RPMI7951 (cell line): ENCODE measurements around the genes XIRP1 and ZNF619.

GRCh38 chr3:38460203-38461477, 7.0 kb downstream of the ACVR2B start:
- RAMPAGE, long total RNA, result no peak

DNA sequence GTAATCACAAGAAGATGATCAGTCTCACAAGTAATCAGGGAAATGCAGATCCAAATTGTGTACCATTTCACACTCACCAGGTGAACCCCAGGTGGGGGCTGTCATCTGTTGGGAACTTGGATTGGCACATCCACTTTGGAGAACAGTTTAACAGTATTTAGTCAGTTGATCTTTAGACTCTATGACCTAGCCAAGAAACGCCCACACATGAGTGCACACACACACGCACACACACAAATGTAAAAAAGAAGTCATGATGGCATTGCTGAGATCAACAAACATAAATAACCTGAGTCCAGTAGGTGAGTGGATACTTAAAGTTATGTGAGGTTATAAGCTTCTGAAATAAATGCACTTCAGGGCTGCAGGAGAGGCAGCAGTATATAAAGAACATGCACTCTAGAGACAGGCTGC, 17.6 kb downstream of the ACVR2B start:
- RAMPAGE, long total RNA, result no peak

GRCh38 chr3:38645474-38646057, 3.9 kb downstream of the SCN5A start:
- RAMPAGE, long total RNA, result no peak

DNA sequence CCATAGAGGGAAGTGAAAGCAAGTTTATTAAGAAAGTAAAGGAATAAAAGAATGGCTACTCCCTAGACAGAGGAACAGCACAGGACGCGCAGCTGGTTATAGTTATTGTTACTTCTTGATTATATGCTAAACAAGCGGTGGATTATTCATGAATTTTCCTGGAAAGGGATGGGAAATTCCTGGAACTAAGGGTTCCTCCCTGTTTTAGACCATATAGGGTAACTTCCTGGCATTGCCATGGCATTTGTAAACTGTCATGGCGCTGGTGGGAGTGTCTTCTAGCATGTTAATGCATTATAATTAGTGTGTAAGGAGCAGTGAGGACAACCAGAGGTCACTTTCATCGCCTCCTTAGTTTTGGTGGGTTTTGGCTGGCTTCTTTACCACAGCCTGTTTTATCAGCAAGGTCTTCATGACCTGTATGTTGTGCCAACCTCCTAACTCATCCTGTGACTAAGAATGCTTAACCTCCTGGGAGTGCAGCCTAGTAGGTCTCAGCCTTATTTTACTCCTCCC, 26.3 kb downstream of the SCN11A start:
- RAMPAGE, long total RNA, result no peak

DNA sequence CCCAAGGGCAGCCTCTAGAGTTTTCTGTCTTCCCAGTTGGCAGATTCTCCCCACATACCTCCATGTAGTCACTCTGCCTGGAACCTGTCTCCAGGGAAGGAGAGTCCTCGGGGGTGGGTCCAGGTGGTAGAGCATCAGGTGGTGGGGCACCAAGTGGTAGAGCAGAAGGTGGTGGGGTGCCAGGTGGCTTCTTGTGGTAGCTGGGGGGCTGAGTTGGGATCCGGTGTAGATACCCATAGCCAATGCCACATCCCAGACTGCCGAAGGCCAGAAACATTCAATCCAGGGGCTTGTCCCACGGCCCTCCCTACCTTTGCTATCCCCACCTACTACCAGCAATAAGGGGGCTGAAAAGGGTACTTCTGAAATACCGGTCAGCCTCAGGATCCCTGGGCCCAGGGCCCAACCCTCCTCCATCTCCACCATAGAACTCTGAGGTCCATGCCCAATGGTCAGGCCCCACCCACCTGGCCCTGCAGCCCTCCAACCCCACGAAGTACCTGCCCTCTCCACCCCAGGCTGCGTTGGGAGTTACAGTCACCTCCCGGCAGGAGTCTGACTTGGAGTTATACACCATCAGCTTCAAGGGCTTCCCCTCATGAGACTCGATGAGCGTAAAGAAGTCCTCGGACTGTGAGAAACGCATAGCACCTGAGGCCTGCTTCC, 7.0 kb downstream of the GORASP1 start:
- RAMPAGE, long total RNA, result no peak

- RAMPAGE, long total RNA, result no peak
Observed at GRCh38 chr3:39148165-39148469, 5.3 kb downstream of the CSRNP1 start.

DNA sequence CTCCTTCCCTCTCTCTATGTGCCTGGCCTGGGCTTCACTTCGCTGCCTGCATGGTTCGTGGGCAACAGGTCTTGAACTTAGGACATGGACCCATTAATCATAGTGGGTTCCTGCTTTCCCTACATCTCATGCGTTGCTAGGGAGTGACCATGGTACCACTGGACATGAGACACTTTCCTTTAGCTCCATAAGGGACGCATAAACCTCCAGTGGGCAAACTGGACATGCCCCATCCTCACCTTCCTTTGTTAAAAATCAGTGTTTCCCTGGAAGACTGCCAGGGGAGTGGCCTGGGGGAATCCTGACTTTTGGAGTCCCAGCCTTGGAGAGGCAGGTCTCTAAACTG, 2.8 kb downstream of the XIRP1 start:
- RAMPAGE, long total RNA, result no peak

DNA sequence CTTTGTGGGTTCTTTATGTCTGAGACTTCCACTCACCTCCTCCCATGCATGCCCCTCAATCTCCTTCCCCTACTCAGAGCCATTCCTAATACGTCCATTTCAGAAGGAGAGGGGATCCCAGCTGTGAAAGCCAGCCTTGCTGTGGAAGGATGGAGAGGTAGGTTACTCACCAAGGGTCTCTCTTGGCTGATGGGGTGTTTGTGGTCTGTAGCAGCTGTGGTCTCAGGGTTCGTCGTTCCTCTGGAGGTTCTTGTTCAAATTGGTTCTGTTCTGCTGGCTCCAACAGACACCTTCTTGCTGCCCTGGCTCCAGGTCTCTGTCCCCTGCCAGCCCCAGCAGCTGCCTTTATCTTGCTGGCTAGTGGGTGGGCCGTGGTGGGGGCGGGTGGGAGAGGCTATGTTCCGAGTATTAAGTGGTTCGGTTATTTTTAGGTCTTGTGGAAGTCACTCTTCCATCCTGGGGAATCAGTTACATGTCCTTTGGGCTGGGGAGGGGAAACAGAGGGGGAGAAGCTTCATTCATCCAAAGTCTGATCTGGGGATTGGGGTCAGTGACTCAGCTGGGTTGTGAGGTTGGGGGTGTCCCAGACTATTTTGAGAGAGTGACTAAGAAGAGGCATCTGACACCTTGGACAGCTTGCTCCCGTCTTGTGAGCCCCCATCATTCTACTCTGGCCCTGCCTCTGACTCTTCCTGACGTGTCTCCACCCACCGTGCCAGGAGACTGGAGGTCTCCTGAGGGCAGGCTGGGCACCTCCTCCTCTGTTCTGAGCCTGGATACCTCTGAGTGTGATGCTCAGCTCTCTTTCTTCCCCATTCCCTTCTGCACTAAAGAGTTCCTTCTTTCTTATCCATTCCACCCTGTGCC, at the start of gene XIRP1:
Gene XIRP1 (minus strand): TSS at position 320 of the 867 bp plus-strand sequence.
- RAMPAGE, long total RNA, result no peak

- RAMPAGE, long total RNA, result no peak
Observed at GRCh38 chr3:39255397-39256032, 24.3 kb downstream of the CX3CR1 start.

- RAMPAGE, long total RNA, result no peak
Observed at GRCh38 chr3:39328064-39328356, 1.5 kb upstream of the CCR8 start.

GRCh38 chr3:39407269-39408512, 1.2 kb downstream of the RPSA start:
- RAMPAGE, long total RNA, result no peak

GRCh38 chr3:39413522-39414378, 7.2 kb downstream of the RPSA start:
- RAMPAGE, long total RNA, result no peak

DNA sequence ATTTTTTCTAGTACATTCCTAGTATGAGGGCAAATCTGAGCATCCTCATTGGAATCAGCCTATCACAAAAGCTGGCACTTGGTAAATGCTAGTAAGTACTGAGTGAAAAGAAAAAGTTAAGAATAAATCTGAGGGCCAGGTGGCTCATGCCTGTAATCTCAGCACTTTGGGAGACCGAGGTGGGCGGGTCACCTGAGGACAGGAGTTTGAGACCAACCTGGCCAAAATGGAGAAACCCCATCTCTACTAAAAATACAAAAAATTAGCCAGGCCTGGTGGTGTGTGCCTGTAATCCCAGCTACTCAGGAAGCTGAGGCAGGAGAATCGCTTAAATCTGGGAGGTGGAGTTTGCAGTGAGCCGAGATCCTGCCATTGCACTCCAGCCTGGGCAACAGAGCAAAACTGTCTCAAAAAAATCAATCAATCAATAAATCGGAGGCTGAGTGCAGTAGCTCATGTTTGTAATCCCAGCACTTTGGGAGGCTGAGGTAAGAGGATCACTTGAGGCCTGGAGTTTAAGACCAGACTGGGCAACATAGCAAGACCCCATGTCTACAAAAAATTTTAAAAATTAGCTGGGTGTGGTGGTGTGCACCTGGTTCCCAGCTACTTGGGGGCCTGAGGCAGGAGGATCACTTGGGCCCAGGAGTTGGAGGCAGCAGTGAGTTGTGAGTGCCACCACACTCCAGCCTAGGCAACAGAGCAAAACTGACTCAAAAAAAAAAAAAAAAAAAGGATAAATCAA, 8.7 kb downstream of the RPSA start:
- RAMPAGE, long total RNA, result no peak

- RAMPAGE, long total RNA, result no peak
Observed at GRCh38 chr3:39810264-39810814, 930 bp downstream of the MYRIP start.

- RAMPAGE, long total RNA, result no peak
Observed at GRCh38 chr3:40292603-40293153, 16.8 kb upstream of the EIF1B start.

DNA sequence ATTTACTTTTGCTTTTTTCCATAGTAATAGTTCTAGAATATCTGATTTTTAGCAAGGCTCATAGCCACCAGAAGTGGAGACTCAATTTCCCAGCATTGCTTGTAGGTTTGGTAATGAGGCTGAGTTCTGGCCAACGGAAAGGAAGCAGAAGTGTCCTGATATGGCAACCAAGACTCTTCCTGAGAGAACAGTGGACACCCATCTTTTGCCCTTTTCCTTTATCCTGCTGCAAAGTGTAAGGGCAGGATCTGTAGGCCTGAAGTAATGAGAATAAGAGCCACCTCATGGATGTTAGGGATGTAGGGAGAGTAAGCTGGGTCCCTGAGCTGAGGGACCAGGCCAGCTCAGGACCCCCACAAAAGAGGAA, 13.0 kb upstream of the RPL14 start:
- RAMPAGE, long total RNA, result no peak

DNA sequence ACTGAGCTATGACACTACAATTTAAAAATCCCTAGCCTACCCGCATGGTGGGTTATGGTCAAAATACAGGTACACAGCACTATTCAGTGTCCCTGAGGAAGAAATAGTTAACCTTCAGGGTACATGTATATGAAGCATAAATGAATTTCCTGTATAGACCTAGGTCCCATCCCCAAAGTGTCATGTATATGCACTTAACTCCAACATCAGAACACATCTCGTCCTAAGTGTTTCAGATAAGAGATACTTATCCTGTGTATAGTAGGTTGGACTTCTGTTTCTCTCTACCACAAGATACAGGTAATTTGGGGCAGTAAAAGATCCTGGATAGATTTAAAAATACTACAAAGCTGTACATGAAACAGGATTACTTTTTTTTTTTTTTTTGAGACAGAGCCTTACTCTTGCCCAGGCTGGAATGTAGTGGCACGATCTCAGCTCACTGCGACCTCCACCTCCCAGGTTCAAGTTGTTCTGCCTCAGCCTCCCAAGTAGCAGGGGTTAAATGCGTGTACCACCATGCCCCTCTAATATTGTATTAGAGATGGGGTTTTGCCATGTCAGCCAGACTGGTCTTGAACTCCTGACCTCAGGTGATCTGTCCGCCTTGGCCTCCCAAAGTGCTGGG, 6.6 kb downstream of the RPL14 start:
- RAMPAGE, long total RNA, result no peak

- RAMPAGE, long total RNA, result no peak
Observed at GRCh38 chr3:40476474-40477599, at the start of gene ZNF619. ZNF619 (plus strand) TSS chr3:40477122.

DNA sequence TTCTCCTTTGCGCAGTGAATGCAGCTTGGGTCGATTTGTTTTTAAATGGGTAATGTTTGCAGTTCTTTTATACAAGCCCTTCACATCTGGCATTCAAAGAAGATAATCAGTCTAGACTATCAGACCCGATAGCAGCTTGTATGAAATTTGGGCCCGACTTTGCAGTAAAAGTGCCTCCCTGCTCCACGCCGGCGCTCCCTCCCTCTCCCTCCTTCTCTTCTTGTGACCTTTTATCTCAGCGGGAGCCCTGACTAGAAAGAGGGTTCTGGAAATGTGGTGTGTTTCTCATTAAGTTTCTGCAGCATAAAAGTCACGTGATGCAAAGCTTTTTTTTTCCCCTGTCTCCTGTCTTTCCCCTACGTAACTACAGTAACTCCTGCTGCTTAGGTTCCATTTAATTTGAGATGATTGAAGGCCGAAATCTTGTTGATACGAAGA, 60.1 kb downstream of the ZNF621 start:
- RAMPAGE, long total RNA, result no peak

DNA sequence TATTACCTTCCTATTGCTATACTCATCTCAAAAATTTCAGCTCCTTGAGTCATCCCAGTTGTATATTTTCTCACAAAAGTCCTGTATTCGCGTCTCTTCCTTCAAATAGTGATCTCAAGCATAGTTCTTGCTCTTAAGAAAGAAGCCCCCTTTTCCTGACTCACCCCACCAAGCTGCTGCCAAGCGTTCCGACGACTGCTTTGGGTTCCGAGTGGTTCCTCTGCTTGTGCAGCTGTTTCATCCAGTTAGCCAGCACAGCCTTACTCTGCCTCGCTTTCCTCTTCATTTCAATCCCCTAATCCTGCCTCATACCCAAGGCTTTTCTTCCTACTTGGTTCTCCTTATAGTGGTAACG, 260.9 kb downstream of the ZNF621 start:
- RAMPAGE, long total RNA, result no peak